ENCODE measurements around a stretch of chr12.

DNA sequence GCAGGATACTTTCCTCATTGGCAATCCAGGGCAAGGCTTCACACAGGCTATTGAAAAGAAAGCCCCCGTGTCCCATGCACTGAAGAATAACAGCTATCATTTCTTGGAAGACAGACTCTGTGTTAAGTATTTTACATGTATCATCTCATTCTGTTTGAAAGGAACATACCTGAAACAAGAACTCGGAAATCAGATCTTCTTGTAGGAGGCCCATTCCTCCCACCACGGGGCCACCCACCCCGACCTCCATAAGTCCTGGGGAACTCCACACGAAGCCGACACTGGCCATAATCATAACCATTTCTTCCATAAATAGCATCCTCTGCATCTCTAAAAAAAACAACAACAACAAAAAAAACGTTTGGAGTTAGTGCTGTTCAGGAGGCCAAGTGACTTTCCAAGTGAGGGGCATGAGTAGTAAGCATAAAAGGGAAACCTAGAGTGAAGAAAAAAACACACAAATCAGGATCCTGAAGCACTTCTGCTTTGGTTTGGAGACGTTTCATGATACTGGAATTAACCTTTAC, 4.0 kb downstream of the SRSF9 start:
- RRBS: no CpG with 5 or more reads among the region's 8 CpGs

DNA sequence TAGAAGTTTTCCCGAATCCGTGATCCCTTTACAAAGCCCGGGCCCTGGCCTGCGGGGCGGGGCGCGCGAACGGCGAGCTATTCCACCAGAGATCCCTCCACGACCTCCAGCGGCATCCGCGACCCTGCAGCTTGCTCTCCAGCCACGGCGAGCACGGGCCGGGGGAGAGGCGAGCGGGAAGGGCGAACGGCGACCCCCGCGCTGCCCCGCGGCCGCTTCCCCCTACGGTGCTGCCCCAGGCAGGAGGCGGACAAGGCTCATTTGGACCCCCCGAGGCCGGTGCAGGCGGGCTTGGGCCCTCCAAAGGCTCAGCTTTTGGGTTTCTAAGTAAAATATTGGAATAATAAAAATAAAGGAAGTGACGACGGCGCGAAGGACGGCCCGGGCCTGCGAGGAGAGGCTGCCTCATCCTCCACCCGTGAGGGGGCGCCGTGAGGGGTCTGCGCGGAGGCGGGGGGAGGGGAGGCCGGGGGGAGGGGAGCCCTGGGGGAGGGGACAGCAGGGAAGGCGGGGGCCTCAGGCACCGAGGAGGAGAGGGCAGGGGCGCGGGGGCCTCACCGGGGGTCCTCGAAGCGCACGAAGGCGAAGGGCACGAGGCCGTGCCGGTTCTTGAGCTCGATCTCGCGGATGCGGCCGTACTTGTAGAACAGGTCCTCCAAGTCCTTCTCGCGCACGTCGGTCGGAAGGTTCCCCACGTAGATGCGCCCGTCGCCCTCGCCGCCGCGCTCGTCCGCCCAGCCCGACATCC, 510 bp downstream of the SRSF9 start:
- RRBS: under 1% methylated on average over 35 of the region's 80 CpGs

DNA sequence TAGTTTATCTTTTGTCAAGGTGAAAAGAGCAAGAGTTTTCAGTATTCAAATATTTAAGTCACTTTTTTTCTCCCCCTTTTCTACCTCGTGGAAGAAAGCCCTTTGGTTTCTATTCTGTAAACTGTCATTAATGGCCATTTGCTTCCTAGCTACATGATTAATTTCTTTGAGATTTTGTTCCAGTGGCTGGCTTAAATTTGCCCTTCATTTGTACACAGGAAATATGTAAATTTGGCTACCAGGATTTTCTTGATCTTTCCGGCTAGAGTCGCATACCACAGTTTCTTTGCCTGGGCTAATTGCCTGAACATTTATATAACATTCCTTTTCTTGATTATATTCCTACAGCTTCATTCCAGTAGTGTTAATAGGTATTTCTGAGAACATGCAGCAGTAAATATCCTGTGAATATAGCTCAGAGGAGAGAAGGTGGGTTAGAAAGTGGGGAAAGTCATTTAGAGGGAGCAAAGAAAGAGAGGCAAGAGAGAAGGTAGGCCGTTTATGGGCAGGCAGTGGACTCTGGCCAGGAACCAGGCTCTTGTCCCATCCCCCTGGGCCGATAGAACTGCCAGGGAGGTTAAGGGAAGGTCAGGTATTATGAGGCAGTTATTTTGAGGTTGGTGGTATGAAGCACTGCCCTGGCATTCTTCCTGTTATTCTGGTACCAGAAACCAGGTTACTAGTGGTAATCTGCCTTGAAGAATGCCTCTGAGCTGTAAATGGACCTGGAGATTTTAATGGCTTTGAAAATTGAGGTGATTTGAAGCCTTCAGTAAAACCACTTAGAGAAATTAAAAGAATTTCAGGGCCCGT, 4.2 kb downstream of the RNF10 start:
- RRBS: no CpG with 5 or more reads among the region's 6 CpGs

GRCh38 chr12:120561249-120561762, 19.9 kb downstream of the POP5 start:
- RRBS: no CpG with 5 or more reads among the region's 1 CpG

DNA sequence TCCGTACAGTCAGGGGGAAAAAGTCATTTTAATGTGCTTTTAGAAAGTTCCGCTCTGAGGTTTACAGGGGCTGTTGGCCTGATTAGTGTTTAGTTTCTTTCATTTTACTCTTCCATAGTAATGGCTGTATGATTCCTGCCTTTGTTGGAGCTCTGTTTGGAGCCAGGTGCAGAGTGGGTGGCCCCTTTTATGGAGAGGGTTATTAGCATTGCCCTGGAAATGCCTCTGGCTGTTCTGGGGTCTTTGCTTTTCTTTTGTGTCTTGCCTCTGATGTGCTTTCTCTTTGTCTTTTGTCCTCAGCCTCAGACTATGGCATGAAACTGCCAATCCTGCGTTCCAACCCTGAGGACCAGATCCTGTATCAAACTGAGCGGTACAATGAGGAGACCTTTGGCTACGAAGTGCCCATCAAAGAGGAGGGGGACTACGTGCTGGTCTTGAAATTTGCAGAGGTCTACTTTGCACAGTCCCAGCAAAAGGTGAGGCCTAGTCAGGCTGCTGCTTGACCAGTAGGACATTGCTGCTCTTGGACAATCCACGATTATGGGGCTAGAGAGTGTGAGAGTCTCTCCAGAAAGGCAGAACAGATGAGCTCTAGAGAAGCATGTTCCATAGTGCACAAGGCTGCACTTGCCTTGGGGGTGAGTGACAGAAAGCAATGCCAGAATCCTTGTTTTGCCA, 7.0 kb downstream of the MLEC start:
- RRBS: no CpG with 5 or more reads among the region's 7 CpGs

- RRBS: no CpG with 5 or more reads among the region's 3 CpGs
These were observed 4.7 kb upstream of the UNC119B start for GRCh38 chr12:120705437-120706062.

- RRBS: no CpG with 5 or more reads among the region's 14 CpGs
These were observed 13.2 kb upstream of the HNF1A start for GRCh38 chr12:120965085-120965653.

GRCh38 chr12:121033774-121034367, 5.2 kb downstream of the OASL start:
- RRBS: no CpG with 5 or more reads among the region's 6 CpGs

DNA sequence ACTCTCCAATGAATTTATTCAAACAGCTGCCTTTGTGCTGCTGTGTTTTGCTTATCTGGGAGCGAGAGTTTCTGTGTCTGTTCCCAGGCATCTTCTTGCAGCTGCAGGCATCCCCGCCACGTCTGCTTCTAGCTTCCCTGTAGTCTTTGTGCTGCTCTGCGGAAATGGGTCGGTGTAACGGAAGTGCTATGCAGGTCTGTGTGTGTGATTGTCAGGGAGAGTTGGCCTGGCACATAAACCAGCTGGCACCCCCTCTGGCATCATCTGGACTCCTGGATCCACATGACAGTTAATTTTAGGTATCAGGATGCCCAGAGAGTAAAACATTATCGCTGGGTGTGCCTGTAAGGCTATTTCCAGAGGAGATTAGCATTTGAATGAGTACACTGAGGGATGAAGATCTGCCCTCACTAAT, 9.4 kb upstream of the OASL start:
- RRBS: no CpG with 5 or more reads among the region's 7 CpGs

DNA sequence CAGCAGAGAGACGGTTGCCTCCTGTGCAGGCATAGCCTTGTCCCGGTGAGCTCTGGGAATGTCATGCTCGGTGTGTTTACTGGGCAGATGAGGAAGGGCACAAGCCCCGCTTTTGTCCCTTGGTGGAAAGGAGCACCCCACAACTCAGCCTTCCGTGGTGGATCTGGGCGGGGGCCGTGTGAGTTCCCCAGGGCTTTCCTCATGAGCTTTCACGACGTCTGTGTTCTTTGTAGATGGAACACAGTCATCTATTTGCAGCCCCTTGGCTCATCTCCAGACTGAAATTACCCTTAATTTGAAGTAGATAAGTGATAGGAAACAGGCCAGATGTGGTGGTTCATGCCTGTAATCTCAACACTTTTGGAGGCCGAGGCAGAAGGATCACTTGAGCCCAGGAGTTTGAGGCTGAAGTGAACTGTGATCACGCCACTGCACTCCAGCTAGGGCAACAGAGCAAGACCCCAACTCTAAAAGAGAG, 8.7 kb downstream of the P2RX4 start:
- RRBS: no CpG with 5 or more reads among the region's 11 CpGs

DNA sequence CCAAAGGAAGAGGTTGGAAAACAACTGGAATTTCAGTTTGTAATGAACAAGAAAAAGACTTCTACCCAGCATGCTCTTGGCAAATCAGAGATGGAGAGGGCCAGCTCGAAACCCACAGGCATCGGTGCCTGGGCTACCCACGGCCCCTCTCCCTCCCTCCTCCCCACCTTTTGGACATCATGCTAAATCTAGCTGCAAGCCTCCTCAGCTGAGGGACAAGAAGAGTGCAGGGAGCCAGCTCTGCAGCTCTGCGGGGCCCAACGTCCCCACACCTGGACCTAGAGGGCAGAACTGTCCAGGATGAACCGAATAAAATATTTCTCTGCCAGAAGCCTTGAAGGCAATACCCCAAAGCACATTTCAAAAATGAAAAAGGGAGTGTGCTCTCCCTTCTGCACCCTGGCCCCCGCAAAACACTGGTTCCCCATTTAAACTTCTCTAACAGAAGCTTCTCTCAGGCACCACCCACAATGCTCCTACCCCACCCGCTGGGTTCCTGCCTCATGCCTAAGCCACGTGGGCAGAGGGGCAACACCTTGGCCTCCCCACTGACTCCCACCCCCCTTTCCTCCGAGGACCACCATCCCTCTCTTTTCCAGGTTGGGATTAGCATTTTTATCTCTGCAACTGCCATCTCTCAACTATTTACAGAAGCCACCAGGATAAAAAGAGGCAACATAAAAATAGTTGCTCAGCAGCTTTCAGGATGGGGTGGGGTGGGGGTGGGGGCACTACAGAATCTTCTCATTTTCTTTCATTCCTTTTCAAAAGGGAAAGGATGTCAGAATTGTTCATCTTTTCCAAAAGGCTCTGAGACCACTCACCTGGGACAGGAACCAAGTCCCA, 8.1 kb downstream of the CAMKK2 start:
- RRBS: no CpG with 5 or more reads among the region's 10 CpGs

GRCh38 chr12:121295380-121296116, 961 bp downstream of the CAMKK2 start:
- RRBS: no CpG with 5 or more reads among the region's 15 CpGs

- RRBS: 2% methylated on average over 16 of the region's 74 CpGs
These were observed 66.4 kb downstream of the RNF34 start for GRCh38 chr12:121466225-121466854.

- RRBS: no CpG with 5 or more reads among the region's 9 CpGs
These were observed 89.9 kb downstream of the KDM2B start for GRCh38 chr12:121490881-121491409.

- RRBS: no CpG with 5 or more reads among the region's 1 CpG
These were observed 64.1 kb downstream of the KDM2B start for GRCh38 chr12:121516832-121517102.

DNA sequence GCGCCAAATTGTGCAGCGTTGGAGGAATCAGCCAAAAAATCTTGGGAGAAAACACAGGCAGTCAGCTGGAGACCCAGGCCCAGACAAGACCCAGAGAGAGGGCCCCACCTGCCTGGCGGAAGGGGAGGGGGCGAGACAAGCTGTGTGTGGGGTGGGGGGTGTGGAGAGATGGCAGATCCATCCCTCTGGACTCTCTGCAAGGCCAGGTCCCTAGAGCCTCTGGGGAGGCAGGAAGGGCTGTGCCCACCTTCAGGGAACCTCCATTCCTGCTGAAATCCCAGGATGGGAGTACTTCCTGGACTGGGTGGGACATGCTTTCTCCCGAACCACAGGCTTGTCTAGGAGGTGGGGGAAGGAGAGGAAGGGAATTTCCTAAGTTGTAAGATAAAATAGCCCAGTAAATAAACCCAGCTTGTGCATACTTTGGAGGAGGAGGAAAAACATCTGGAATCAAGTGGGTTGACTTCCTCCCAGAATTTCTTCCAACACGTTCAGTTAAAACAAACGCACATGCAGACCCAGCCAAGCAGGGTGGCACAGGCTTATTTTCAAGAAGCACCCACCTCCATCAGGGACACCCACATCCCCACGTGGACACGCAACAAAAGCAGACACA, 47.8 kb downstream of the KDM2B start:
- RRBS: no CpG with 5 or more reads among the region's 9 CpGs

GRCh38 chr12:121536881-121537433, 43.9 kb downstream of the KDM2B start:
- RRBS: 2% methylated on average over 21 of the region's 37 CpGs

- RRBS: no CpG with 5 or more reads among the region's 6 CpGs
These were observed 42.2 kb downstream of the KDM2B start for GRCh38 chr12:121538623-121539094.

- RRBS: no CpG with 5 or more reads among the region's 7 CpGs
These were observed 9.5 kb downstream of the KDM2B start for GRCh38 chr12:121571430-121571685.

DNA sequence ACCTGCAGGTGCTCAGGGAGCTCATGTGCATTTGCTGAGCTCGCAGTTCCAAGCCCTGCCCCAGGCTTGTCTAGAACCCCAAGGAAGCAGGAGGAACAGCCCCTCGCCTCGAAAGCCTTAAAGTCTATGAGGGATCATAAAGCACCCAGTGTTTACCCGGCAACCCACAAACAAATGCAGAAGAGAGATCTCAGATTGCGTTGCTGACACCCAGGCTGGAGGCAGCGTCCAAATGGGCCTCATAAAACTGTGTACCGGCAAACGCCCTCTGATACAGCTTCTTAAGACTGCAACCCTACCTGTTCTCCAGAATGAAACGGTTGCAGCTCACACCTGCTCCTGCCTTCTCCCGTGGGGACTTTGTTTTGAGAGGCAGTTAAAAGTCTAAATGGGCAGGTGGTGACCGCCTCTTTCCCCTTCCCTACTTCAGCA, 6.7 kb downstream of the KDM2B start:
- RRBS: 83% methylated on average over 3 of the region's 11 CpGs